CD14-positive monocyte (primary cell): ENCODE measurements around the gene GRIP1.

- CAGE, long polyA plus RNA, result no peak
These were observed 63.6 kb downstream of the RASSF3 start for GRCh38 chr12:64673679-64674510.

- CAGE, long polyA plus RNA, result no peak
These were observed 71.0 kb downstream of the GNS start for GRCh38 chr12:64687967-64688881.

DNA sequence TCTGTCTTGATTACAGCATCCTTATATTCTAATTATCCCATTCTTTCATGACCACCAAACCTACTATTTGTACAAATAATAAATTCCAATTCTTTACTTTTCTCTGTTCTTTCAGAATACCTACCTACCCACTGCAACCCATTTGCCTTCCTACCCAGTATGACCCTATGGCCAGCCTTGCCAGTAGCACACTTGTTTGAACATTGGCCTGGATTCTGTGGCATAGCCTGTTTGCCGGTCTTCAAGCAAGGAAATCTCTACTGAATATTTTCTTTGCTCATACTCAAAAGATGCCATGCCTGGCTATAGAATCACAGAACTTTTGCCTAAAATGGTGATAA is 24.1 kb upstream of the WIF1 start:
- CAGE, long polyA plus RNA, result no peak

GRCh38 chr12:65195371-65195964 is 26.1 kb downstream of the LEMD3 start:
- CAGE, long polyA plus RNA, result no peak

- CAGE, long polyA plus RNA, result no peak
These were observed 35.4 kb downstream of the LEMD3 start for GRCh38 chr12:65204633-65205393.

- CAGE, long polyA plus RNA, result no peak
These were observed 40.0 kb upstream of the MSRB3 start for GRCh38 chr12:65238270-65239149.

DNA sequence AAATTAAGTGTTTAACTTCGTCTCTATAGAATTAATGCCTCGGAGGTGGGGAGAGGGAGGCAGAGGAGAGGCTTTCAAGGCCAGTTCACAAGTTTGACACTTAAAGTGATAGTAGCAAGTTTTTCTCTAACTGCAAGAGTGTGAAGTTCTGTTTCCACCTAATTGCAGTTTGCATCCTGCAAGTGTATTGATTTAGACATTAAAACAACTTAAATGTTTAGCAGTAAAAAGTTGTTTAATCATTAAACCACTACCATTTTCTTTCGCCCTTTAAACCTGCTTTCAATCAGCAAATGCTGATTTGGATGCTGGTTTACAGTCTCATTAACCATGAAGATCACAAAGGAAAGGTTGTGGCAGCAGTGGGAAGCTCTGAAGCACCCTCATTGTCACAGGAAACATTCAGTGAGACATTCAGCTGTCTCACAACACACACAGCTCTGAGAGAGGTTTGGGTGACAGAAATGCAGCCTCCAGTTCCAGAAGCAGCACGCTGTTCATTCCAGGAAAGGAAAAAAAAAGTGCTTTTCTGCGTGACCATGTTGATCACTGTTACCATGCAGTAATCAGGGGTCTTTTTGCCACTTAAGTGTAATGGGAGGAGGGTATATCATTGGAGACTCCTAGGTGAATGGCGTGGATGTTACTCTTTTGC is 102.2 kb downstream of the HMGA2 start:
- CAGE, long polyA plus RNA, result no peak

DNA sequence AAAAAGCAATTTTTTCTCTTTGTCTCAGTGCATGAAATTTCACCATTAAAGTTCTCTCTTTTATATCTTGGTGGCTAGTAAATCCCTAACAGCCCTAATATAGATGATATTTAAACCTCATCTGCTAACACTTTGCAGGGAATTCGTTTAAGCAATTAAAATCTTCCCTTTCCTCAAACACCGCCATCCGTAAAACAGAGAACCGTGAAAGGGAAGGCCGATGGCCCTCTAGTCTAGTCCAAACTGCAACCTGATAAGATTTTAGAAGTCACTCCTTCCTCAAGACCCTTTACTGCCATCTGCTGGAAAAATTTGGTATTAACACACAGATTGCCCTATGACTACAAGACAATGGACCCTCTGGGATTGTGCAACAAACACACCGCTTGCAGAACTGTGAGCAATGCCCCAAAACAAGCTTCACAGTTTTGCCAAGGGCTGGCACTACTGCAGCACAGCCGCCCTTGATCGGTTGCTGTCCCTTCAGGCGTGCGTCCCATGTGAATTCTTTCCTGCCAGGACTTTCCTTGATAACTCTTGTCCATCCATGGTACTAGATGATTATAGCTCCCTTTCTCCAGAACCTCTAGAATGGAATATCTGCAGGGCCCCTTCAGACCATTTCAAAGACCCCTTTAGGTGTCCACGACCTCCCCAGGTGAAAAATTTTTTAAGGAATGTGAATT is 23.1 kb downstream of the LLPH start:
- CAGE, long polyA plus RNA, result no peak

GRCh38 chr12:66233877-66234528 is 45.0 kb downstream of the IRAK3 start:
- CAGE, long polyA plus RNA, result no peak

DNA sequence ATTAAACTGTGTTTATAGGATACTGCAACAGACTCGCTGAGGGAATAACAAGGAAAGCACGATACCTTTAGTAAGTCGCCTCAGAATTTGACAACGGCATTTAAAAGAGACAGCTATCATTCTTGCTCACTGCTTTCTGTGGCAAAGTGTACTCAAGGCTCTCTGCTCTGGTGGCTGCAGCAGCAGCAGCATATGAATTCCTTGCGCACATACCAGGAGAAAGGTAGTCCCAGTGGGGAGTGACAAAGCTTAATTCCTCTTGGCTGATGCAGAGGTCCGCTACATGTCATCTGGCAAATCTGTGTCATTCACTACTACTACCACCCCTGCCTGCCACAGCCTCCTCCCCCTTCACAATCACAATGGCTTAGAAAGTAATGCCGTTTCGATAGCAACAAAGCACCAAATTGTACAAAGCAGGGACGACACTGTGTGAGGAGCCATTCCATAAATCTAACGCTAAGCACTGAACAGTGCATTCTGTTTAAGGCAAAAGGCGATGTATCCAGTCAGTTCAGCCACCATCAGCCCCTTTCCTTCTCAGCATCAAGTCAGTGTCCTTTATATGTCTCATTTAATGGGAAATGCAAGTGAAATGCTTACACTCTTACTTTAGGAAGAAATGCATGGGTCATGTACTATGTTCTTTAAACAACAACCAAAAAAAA is at the start of gene GRIP1:
TSS of gene GRIP1 (minus strand) at position 292 of the 668 bp plus-strand sequence.
- CAGE, long polyA plus RNA, result no peak

DNA sequence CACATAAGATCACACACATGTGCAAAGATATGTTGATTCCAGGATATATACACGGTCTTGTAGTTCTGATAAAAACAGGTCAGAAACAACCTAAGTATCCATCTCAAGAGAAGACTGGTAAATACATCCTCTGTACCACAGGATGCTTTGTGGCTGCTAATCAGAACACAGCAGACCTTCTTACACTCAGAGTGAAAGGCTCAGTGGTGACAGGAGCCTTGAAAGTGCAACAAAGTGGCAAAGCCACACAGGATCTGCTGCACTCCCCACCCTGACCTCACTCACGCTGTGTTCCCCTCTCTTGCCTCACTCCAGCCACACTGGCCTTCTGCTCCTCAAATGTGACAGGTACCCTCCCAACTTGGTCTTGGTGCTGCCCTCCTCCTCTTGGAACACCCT is 98.1 kb upstream of the GRIP1 start:
- CAGE, long polyA plus RNA, result no peak

- CAGE, long polyA plus RNA, result no peak
These were observed 195.5 kb upstream of the GRIP1 start for GRCh38 chr12:66874421-66874731.

DNA sequence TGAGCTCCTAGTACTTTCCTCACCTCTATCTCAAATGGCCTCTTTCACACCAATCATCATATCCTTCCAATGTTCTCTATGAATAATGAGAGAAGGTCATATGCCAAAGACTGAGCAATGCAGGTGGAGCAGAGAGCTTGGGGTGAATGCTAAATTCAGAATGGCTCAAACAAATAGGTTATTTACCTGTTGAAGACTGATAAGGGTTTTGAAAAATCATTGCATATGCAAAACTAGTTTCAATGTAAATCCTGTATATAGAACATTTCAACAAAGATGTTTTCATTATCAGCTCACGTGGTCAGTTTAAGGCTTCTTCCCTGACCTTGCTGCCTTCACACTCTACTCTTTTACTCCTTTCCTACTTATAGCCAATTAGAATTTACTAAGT is 230.3 kb upstream of the GRIP1 start:
- CAGE, long polyA plus RNA, result no peak

GRCh38 chr12:67650794-67651275 is 2.3 kb downstream of the DYRK2 start:
- CAGE, long polyA plus RNA, result no peak

- CAGE, long polyA plus RNA, result no peak
These were observed 193.3 kb downstream of the IFNG start for GRCh38 chr12:67966336-67966625.

- CAGE, long polyA plus RNA, result no peak
These were observed 168.4 kb downstream of the IFNG start for GRCh38 chr12:67990849-67991740.

- CAGE, long polyA plus RNA, result no peak
These were observed 21.4 kb upstream of the IFNG start for GRCh38 chr12:68180802-68181519.

- CAGE, long polyA plus RNA, result no peak
These were observed 12.4 kb downstream of the IL22 start for GRCh38 chr12:68241085-68241392.

DNA sequence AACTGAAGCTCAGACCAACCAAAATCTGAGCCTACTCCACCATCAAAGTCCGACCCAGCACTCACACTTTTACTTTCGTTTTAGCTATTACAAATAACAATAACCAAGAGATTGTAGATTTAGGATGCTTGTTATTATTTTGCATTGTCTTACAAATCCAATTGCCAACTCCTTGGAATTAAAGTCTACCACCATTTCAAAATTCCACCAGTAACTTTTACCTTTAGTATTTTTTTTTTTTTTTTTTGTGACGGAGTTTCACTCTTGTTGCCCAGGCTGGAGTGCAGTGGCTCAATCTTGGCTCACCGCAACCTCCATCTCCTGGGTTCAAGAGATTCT is 130.8 kb upstream of the MDM1 start:
- CAGE, long polyA plus RNA, result no peak

- CAGE, long polyA plus RNA, result no peak
These were observed 127.9 kb upstream of the RAP1B start for GRCh38 chr12:68482566-68483345.